ENCODE measurements around a stretch of chr12.

DNA sequence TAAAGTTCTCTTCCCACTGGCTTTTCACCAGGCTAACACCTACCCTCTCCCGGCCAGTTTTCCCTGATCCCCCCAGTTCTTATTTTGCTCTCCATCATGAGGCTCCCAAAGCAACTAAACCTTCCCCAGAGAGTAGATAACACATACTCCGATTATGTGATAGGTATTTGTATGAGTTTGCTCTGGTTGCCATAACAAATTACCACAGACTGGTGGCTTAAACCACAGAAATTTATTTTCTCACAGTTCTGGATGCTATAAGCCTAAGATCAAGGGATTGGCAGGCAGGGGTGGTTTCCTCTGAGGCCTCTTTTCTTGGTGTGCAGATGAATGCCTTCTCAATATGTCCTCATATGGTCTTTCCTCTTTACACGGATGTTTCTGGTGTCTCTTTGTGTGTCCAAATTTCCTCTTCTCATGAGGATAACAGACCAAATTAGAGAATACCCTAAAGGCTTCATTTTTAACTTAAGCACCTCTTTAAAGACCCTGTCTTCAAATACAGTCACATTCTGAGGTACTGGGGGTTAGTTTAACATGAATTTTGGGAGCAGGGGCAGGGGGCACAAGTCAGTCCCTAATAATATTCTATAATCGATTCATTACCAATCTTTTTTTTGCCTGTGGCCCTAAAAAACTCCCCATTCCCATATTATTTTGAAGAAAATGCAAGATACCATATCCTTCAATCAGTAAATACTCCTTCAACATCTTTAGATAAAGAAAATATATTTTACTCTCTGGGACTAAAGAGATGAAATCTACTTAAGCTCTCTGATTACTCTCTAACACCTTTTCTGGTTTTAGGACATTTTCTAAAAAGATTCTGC lies 285.9 kb upstream of the GRIP1 start:
- PRO-cap = no peak

GRCh38 chr12:67434361-67435480 lies 165.6 kb downstream of the CAND1 start:
- PRO-cap = no peak

GRCh38 chr12:67657020-67657677 lies 8.6 kb downstream of the DYRK2 start:
- PRO-cap = no peak

GRCh38 chr12:67657952-67658626 lies 9.5 kb downstream of the DYRK2 start:
- PRO-cap = no peak

DNA sequence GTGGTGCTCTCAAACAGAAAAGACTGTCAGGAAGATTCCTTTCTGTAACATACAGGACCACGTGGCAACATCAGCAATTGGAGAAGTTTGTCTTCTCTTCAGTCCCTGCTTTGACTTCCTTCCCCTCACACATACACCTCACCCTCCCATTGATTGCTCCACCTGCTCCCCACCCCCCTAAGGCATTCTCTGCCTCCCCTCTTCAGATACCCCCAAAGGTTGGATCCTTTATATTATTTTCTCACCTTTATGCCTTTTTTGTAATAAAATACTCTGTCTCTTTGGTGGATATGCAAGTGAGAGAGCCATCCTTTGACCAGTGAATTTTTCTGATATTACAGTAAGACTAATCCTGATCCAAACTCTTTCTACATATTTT lies 36.3 kb upstream of the MDM1 start:
- PRO-cap = no peak

GRCh38 chr12:68636109-68636713 lies 25.5 kb downstream of the RAP1B start:
- PRO-cap = no peak

DNA sequence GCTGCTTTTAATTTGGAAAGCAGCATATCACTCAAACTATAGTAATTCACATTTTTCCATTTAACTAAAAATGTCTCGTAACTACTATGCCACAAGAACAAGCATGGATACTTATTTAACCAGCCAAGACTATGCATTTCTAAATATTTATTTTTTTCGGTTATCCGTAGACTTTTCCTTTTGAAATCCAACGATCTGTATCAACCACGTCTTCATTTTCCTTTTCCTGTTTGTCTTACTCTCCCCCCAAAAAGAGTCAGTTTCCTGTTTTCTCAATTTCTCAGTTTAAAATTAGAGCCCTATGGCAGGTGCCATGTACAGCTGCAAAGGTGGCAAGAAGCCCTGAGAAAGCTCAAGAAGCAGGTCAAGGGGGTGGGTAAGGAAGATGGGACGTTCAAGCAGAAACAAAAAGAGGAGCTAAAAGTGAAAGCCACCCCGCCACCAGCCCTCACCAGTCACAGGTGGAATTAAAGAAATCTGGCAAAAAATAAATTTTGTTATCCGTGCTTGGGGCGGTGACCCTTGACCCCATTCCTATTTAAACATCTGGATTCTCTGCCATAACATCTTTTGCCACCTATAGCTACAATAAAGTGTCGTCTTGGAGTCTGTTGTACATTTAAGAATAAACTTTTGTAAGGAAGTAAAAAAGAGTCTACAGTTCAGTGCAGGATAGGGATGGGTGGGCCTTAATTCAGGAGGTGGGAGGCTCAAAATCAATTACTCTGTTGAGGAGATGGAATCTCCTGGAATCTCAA lies 26.8 kb downstream of the SLC35E3 start:
- PRO-cap = no peak

- PRO-cap = bidirectional peak, plus-strand start at chr12:68787704, minus-strand start at chr12:68787437
These were observed 20.7 kb upstream of the MDM2 start for GRCh38 chr12:68787133-68787849.

- PRO-cap = no peak
These were observed 19.0 kb upstream of the MDM2 start for GRCh38 chr12:68788884-68789530.

DNA sequence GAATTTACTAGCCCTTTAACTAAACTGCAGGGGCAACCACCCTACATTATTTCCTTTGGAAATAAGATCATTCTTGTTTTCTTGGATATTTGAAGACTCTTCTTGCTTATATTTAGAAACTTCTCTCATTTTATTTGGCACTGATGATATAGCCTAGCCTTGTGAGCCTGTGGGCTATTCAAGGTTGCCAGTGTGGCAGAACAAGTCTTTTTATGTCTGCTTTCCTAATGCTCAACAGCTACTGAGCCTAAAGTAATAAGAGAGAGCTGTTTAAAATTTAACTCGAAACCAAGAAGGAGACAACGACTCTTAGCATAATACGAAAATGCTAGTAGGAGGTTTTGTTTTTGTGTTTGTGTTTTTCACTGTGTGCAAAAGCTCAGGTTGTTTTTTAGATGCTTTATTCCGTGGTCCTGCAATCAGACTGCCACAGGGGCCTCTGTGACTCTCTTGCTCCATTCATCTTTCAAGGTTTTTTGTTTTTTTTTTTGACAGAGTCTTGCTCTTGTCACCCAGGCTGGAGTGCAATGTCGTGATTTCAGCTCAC lies 104.1 kb upstream of the CPM start:
- PRO-cap = no peak

DNA sequence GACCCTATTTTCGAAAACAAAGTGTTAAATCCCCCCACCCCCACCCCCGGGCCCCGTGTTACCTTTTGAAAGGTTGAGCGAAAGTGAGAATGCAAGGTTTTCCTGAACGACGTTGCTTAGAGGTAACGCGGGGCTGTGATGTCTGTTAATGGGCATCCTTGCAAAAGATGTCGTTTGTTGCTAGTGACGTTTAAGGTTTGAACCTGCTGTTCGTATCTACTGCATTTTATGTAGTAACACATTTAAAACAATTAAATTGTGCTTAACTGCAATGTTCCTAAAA lies 1.2 kb downstream of the CPSF6 start:
- PRO-cap = no peak

GRCh38 chr12:69359110-69359469 lies 453 bp upstream of the YEATS4 start:
- PRO-cap = no peak

DNA sequence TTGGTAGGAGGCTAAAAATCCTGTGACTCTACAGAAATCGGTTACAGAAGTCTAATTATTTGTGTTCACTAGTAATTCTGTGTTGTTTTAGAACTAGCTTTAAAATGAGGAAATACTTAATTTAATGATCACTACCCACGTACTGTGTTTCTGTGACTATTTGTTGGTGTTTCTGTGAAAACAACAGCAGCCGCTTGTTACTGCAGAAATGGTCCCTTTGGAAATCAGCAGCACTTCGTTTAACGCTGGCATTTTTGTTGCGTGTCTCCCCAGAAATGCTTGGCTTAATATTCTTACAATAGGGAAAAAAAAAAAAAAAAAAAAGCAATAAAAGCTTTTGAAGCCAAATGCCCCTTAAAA lies 52.7 kb upstream of the FRS2 start:
- PRO-cap = no peak

GRCh38 chr12:69420622-69420999 lies 49.6 kb upstream of the FRS2 start:
- PRO-cap = no peak

DNA sequence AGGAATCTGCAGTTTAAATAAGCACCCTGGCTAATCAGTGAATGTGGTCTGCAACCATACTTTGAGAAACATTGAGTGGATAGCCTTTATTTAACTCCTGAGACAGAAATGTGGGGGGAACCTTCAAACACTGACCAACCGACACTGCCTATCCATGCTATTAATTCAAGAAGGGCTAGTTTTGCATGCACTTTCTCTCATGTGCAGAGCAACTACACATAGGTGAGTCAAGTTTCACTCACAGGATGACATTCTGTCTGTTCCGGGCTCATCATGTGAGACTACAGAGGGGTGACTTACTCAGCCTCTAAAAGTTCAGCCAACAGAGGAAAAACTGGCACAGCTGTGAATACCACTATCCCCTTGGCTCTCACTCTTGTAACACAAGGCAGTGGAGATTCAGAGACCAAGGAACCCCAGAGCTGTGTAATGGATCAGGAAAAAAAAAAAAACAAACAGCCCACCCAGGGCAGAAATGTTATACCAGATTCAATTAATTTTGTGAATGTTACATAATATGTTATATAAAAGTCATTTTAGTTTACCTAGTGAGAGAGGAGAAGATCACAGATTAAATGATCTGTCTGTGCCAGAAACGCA lies 13.3 kb downstream of the BEST3 start:
- PRO-cap = no peak

DNA sequence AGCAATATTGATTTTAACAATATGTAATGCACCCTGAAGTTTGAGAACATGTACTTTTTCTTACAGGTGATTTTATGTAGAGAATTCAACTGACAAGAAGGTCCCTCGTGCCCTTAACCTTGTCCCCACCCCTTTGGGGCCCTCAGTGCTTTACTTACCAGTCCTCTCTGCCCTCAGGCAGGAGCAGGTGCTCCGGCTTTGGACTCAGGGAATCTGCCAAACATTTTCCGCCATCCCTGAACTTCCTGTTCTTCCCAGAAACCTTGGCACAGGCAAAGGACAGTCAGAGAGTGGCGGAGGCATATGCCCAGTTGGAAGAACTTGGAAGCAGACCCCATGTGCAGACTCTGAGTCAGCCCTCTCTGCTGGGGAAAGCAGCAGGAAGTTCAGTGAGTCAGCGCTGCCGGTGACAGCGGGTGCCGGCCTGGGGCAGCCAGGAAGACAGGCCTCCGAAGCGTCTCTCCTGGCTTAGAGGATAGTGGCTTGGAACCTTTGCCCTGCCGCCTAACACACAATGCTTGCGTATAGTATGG lies 10.1 kb downstream of the BEST3 start:
- PRO-cap = no peak

GRCh38 chr12:69988628-69988923 lies 163.5 kb downstream of the MYRFL start:
- PRO-cap = no peak

DNA sequence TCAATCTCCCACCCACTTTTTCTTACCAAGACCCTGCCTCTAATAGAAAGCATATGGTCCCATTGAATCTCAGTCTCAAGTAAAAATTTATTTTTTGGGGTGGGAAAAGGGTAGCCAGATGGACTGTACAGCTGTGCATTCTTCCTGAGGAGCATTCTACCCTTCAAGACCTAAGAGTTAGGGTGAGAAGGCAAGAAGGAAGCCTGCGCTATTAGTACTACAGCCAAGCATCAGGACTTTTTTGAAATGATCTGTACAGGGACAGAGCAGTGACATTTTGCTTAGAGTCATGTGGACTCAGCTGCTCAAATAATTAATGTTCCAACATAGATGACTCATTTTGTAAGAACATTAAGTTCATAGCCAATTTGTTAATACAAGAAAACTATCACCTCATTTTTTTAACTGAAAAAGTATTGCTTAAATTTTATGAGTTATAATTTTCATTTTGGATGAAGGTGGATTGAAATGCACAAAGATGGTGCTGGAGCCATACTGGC lies 92.5 kb downstream of the KCNMB4 start:
- PRO-cap = unidirectional peak, minus-strand start at position 248 of the sequence

GRCh38 chr12:70660653-70661520 lies 23.7 kb upstream of the PTPRB start:
- PRO-cap = no peak

- PRO-cap = no peak
These were observed 4.1 kb upstream of the TSPAN8 start for GRCh38 chr12:71161888-71162330.

Data from right common carotid artery plus branches (tissue), 1 donor.